Trachea (tissue), 1 donor: ENCODE measurements around the genes ARHGAP35 and TMEM160.

- PRO-cap, result bidirectional peak, plus-strand start at chr19:46860319, minus-strand start at chr19:46860171; bidirectional peak, plus-strand start at chr19:46860870, minus-strand start at chr19:46860778; bidirectional peak, plus-strand start at chr19:46861006, minus-strand start at chr19:46860889
Measured at GRCh38 chr19:46860242-46861301, at the start of gene ARHGAP35. Gene ARHGAP35 (plus strand): TSS chr19:46860997.

- PRO-cap, result no peak
Measured at GRCh38 chr19:46875321-46876146, 14.7 kb downstream of the ARHGAP35 start.

- PRO-cap, result no peak
Measured at GRCh38 chr19:47002941-47004225, 16.3 kb upstream of the NPAS1 start.

DNA sequence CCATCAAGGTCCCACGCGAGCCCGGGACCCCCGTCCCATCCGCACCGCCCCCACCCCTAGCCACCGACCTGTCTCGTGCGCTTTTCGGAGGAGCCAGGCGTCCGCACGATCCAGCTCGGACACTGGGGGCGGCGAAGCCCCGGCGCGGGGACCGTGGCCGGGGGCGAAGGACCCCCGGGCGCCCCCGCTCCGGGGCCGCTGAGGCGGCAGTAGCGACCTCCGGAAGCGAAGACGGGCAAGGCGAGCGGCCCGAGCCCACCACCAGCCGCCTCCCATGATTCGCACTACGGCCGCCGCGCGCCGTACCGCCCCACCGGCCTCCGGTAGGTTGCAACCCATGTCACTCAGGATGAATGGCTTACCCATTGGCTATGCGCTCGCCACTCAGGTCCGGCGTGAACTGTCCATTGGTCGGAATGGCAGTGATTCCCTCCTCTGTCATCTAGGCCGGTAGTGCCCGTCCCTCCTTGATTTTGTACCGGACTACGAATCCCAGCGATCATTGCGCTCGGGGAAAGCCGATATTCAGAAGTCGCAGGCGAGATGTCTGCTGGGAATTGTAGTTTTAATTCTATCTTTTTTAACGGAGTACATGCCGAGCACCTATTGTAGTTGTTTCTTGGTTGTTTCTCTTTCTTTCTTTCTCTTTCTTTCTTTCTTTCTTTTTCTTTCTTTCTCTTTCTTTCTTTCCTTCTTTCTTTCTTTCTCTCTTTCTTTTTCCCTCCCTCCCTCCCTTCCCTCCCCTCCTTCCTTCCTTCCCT, at the start of gene TMEM160:
Gene TMEM160 (minus strand): TSS at position 286 of the 761 bp plus-strand sequence.
- PRO-cap, result unidirectional peak, minus-strand start at position 276 of the sequence

DNA sequence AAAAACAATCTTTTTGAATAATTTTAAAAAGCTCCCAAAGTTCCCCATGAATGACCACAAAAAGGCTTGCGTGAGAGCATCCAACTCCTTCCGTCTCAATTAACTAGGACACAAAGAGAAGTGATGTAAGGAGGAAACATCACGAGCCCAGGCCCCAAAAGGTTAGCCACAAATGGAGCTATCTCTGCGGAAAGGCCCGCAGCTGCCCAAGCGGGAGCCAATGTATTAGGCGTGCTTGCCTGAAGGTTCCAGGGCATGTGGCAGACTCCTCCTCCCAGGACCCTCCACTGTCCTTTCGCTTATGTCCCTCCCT, 17.9 kb downstream of the ZC3H4 start:
- PRO-cap, result unidirectional peak, minus-strand start at position 101 of the sequence; bidirectional peak, plus-strand start at position 171 of the sequence, minus-strand start at position 101 of the sequence

DNA sequence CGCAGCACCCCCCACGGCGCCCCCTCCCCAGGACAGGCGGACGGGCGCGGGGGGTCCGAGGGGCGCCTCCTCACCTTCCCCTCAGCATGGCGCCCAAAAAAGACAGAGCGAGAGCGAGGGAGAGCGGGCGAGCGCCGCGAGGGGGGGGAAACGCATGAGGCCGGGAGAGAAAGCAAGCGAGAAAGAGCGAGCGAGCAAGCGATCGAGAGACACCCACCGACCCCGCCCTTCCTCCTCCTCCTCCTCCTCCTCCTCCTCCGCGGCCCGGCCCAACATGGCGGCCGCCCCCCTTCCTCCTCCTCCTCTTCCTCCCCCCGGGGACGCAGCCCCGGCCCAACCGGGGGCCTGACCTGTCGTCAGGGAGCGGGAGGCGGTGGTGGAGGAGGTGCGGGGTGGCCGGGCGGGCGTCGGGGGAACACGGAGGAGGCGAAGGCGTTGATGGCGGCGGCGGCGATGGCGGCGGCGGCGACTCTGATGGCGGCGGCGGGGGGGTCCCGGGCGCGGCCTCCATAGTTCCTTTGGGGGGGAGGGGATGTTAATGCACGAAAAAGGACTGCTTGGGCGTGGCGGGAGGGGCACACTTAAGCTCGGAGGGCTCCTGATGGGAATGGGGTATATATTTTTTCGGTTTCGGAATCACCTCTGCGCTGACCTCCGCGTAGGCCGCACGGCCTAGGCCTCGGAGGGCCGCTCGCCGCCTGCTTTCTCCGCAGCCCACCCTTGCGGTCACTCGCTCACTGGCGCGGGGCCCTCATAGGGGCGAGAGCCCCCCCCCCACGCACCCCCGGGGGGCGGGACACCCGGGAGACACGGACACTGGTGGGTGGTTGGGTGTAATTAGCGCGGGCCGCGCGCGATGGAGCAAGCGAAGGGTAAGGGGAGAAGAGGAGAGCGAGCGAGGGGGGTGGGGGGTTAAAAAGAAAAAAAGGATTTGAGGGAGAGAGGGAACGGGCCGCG, 1.2 kb downstream of the ZC3H4 start:
- PRO-cap, result bidirectional peak, plus-strand start at position 388 of the sequence, minus-strand start at position 229 of the sequence

DNA sequence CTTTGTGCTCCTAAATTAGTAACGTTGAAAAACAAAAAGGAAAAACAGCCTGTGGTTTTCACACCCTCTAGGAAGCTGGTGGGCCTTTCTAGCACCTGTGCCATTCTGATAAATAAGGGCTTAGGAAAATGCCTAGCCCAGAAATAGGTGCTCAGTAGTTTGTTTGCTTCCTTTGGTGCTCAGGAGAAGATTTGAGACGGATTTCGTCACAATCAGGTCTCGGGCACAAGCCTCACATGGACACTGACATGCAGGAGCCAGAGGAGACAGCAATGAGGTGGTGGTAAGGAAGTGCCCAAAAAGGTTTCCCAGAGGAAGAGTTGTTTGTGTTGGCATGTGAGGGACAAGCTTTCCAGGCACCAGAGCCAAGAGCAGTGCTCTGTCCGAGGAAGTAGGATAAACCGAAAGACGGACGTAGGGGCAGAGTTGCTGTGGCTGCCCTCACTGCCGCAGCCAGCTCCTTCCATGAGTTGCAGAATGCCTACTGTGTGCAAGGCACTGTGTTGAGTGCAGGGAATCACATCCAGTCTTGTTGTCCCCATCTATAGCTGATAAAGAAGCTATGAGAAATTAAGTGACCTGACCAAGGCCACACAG, 27.7 kb downstream of the SAE1 start:
- PRO-cap, result no peak

DNA sequence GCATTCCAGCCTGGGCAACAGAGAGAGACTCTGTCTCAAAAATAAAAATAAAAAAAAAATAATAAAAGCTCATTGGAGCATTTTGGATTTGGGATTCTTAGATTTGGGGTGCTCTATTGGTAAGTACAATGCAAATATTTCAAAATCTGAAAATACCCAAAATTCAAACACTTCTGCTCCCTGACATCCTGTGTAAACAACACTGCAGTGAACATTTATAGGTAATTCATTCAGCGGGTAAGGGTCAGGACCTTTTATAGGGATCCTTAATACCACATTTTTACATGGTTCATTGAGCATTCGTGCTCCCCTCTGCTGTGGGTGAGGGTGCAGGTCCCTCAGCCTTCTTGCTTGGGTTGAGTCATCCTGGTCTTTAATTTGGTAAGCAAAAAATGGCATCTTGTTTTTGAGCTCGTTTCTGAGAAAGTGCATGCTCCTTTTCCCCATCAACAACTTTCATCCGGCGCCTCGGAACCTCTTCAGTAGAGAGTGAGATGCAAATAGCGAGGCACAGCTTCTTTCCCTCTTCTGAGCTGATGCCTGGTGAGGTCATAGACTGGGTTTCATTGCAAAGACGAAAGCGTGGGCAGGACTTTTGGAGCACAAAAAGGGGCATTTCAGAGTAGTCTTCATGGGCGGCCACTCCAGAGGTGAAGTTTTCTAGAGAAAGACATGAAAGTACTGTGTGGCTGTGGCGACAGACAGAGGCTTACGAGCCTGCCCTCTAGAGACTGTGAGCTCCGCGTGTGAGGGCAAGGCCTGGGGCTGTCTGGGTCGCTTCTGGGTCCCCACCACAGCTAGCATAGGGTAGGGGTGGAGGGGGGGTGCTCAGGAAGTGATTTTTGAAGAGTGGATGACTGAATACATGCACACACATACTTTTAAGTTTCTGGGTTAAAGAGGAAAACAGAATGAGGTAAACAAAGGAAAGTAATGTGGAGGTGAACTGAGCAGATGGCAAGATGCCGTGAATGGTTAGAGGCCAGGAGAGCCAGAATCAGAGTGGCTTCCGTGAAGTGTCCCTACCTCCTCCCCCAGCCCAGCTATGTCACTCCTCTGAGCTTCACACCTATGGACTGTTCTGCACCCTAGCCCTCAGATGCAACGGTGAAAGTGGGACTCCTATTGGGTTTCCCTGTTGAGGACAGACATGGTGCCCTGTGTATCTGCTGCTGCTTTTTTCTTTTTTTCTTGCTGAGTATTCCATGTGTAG, 44.4 kb downstream of the BBC3 start:
- PRO-cap, result no peak

DNA sequence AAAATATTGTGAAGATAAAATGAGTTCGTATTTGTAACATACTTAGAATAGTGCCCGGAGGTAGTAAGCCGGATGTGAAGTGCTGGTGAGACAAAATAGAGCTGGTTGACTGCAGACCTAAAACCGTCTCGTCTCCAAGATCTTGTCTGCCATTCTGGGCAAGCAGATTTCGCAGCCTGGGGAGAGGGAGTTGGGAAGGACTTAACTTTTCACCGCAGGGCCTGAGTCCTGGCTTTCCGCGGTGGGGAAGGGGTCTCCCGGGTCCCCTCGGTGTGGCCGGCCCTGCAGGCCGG, 8.2 kb upstream of the BBC3 start:
- PRO-cap, result no peak

- PRO-cap, result no peak
Measured at GRCh38 chr19:47258755-47259616, 2.7 kb downstream of the CCDC9 start.

- PRO-cap, result no peak
Measured at GRCh38 chr19:47267414-47267795, 7.3 kb upstream of the INAFM1 start.

DNA sequence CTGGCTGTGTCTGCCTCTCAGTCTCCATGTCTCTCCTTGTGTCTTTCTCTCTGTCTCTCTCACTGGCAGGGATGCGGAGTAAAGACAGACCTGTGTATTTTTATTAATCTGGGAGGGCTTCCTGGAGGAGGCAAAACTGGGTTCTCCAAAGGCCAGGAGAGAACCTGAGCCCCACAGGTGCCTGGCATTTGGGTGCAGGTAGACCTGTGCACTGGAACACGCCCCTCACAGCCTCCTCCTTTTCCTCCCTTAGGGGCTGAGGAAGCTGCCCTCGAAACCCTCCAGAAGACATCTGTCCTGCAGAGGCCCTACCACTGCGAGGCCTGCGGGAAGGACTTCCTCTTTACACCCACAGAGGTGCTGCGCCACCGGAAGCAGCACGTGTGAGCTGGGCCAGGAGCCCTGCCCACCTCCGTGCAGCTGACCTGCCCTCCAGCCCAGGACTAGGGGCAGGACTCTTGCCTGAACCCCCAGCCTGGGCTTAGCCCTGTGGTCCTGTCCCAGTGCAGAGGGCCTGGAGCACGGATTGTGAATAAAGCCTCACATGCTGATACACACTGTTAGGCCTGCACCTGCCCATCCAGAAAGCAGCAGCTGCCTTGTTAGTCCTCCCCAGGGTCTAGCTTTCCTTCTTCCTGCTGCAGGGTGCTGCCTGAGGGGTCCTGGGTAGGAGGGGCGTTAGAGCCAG, 32.8 kb downstream of the DHX34 start:
- PRO-cap, result no peak

- PRO-cap, result no peak
Measured at GRCh38 chr19:47435107-47435474, 15.8 kb upstream of the MEIS3 start.

DNA sequence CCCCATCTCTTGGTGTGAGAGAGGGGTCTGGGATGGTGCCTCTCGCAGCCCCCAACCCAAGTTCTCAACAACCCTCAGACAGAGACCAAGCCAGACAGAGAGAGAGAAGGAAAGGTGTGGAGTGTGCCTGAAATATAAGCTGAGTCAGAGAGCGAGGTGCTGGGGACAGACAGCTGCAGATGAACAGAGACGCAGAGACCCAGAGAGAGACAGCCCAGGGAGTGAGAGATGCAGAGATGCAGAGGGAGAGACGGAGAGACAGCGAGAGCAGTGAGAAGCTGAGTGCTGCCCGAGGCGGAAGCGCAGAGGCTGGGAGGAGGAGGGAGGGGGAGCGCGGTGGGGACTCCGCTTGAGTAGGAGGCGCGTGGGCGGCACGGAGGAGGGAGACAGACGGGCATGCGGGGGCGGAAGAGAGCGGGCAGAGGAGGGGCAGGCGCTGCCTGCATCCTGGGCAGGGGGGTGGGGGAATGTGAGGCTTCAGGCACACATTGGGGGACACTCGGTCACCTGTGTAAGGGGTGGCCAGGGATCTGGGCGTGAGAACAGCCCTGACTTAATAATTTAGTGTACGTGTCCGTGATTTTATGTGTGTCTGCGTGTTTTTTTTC, 25.8 kb downstream of the SLC8A2 start:
- PRO-cap, result no peak

GRCh38 chr19:47470798-47471421, 783 bp downstream of the SLC8A2 start:
- PRO-cap, result no peak

DNA sequence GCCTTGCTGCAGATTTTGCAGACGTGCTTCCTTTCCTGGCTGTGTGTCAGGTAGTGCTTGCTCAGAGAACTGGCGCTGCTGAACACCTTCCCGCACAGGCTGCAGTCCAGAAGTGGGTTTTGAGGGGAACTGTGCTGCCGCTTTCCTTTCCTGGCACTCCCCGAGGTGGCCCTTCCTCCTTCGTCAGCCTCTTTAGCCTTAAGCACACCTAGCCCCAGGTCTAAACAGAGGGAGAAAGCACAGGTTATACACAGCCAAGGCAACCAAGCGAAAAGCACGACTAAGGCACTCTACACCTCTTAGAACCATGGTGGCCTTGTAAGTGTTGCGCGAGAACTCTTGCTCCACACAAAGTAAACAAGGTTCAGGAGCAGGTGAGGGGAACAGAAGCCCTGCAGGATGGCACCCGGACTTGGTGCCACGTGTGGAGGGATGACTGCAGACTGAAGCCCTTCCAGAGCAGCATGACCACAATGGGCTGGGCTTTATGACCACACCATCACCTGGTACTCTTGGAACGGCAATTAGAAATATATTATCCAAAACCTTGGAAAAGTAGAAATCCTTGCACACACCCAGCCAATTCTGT, 23.6 kb downstream of the ZNF541 start:
- PRO-cap, result no peak

- PRO-cap, result no peak
Measured at GRCh38 chr19:47613647-47614082, 4.7 kb downstream of the BICRA start.

DNA sequence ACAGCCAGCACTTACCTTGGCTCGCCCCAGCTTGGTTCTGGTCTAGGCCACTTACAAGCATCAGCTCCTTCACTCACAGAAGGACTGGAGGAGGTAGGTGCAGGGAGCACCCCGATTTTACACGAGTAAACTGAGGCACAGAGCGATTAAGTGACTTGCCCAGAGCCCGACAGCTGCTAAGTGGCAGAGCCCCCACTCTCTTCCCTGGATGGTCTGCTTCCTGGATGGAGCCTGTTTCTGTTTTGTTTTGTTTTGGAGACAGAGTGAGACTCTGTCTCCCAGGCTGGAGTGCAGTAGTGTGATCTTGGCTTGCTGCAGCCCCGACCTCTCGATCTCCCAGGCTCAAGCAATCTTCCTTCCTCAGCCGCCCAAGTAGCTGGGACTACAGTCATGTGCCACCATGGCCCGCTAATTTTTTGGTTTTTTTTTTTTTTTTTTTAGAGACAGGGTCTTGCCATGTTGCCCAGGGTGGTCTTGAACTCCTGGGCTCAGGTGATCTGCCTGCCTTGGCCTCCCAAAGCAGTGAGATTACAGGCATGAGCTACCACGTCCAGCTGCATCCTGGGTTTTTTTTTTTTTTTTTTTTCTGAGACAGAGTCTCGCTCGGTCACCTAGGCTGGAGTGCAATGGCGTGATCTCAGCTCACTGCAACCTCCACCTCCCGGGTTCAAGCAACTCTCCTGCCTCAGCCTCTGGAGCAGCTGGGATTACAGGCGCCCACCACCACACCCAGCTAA, 17.4 kb downstream of the BICRA start:
- PRO-cap, result no peak

- PRO-cap, result no peak
Measured at GRCh38 chr19:47707347-47707662, 5.9 kb upstream of the EHD2 start.

GRCh38 chr19:47853135-47853430, 6.0 kb upstream of the TPRX2 start:
- PRO-cap, result no peak